Placental pericyte (primary cell): ENCODE results near the gene COL20A1.

DNA sequence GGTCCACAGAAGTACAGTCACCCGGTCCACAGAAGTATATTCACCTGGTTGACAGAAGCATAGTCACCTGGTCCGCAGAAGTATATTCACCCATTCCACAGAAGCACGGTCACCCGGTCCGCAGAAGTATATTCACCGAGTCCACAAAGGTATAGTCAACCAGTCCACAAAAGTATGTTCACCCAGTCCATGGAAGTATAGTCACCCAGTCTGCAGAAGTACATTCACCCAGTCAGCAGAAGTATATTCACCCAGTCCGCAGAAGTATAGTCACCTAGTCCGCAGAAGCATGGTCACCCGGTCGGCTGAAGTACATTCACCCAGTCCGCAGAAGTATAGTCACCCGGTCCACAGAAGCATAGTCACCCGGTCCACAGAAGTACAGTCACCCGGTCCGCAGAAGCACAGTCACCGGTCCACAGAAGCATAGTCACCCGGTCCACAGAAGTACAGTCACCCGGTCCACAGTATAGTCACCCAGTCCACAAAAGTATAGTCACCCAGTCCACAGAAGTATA is 8.9 kb downstream of the TCFL5 start:
- CAGE, long polyA plus RNA: no peak

- CAGE, long polyA plus RNA: no peak
Measured at GRCh38 chr20:62881502-62881935, 19.9 kb upstream of the TCFL5 start.

- CAGE, long polyA plus RNA: no peak
Measured at GRCh38 chr20:62900116-62901261, 25.8 kb downstream of the DIDO1 start.

GRCh38 chr20:62905810-62906634 is 20.3 kb downstream of the DIDO1 start:
- CAGE, long polyA plus RNA: no peak

DNA sequence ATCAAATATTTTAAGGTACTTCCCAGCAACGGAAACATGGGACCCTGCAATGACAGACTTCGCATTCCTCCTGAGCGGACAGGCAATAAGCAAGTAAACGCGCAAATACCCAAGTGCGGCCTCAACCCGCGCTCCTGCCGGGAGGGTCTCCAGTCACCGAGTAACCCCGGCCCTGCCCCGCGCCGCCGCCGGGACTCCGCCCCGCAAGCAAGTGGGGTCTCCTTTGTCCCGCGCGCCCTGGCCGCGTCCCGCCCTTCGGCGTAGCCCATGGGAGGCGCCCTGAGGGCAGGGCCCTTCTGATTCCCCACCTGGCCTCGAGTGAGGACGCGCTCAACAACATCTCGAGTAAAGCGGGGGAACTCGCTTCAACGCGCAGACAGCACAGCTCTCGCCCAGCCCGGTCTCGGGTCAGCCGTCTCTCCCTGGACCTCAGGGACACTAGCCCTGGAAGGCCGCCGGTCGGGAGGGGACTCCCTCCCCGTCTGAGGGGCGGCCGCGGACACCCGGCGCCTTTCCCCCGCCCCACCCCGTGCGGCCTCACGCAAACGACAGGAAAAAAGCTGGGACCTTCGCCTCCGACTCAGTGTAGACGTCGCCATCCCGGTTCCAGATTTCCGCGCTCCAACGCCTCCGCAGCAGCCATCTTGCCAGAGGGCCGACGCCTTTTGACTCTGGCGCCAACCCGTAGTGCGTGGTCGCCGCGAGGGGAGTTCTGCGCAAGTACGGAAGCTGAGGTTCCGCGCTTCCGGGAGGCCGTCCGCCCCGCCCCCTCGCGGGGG is 529 bp upstream of the GID8 start:
- CAGE, long polyA plus RNA: no peak

- CAGE, long polyA plus RNA: no peak
Measured at GRCh38 chr20:62946729-62946951, 5.9 kb upstream of the SLC17A9 start.

GRCh38 chr20:63064227-63064911 is 57.6 kb upstream of the BHLHE23 start:
- CAGE, long polyA plus RNA: no peak

DNA sequence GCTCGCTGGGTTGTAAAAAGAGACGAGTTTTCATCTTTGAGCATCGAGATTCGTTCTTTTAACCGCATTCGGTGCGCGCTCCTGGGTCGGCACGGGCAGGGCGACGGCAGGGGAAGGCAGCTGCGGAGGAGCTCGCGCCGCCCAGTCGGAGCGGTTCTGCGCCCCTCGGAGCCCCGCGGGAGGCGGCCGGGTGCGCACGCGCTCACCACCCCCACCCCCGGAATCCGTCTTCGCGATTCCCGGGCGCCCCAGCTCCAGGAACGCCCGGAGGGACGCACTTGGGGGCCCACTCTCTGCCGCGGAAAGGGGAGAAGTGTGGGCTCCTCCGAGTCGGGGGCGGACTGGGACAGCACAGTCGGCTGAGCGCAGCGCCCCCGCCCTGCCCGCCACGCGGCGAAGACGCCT is 37.9 kb downstream of the YTHDF1 start:
- CAGE, long polyA plus RNA: no peak

DNA sequence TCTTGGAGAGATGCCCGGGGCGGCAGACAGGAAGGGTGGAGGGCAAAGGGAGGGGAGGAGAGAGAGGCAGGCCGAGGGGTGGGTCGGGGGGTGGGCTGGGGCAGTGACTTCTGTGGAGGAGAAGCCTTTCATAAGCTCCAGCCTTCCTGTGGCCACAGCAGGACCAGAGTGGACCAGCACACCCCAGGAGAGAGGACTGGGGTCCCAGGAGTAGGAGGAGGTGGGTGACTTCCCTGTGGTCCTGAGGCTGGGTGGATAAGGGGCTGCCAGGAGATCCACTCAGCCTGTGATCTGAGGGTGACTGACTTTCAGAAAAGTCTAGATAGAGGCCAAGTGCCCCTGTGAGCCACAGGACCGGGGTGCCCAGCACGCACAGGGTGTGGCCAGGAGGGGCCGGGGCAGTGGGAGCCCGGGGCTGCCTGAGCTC is at the start of gene COL20A1:
TSS of gene COL20A1 (plus strand) at position 131 of the 427 bp plus-strand sequence.
- CAGE, long polyA plus RNA: no peak

GRCh38 chr20:63363779-63364073 is 2.6 kb upstream of the CHRNA4 start:
- CAGE, long polyA plus RNA: no peak

- CAGE, long polyA plus RNA: no peak
Measured at GRCh38 chr20:63416464-63417256, 55.5 kb upstream of the CHRNA4 start.

DNA sequence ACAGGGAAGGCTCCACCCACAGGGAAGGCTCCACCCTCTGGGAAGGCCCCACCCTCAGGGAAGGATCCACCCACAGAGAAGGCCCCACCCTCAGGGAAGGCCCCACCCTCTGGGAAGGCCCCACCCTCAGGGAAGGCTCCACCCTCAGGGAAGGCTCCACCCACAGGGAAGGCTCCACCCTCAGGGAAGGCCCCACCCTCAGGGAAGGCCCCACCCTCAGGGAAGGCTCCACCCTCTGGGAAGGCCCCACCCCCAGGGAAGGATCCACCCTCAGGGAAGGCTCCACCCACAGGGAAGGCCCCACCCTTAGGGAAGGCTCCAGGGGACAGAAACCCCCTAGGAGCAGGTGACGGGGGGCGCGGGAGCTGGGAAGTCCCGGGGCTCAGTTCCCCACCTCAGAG is 39.9 kb downstream of the KCNQ2 start:
- CAGE, long polyA plus RNA: no peak

DNA sequence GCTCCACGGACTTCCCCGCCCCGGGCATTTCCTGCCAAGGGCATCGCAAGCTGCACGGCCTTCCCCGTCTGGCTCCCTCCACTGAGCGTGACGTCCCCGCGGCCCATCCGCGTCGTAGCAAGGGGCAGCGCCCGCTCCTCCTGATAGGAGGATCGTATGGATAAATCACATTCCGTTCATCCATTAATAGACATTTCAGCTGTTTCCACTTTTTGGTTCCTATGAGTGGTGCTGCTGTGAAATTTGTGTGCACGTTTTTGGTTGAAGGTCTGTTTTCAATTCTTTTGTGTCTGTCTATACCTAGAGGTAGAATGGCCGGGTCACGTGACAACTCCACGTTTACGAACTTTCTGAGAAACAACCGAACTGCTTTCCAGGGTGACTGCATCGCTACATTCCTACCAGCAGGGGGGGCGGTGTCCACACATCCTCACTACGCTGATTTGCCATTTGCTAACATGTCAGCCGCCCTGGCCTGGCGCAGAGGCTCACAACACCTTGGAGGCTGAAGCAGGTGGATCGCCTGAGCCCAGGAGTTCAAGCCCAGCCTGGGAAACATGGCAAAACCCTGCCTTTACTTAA is 37.7 kb downstream of the KCNQ2 start:
- CAGE, long polyA plus RNA: no peak

DNA sequence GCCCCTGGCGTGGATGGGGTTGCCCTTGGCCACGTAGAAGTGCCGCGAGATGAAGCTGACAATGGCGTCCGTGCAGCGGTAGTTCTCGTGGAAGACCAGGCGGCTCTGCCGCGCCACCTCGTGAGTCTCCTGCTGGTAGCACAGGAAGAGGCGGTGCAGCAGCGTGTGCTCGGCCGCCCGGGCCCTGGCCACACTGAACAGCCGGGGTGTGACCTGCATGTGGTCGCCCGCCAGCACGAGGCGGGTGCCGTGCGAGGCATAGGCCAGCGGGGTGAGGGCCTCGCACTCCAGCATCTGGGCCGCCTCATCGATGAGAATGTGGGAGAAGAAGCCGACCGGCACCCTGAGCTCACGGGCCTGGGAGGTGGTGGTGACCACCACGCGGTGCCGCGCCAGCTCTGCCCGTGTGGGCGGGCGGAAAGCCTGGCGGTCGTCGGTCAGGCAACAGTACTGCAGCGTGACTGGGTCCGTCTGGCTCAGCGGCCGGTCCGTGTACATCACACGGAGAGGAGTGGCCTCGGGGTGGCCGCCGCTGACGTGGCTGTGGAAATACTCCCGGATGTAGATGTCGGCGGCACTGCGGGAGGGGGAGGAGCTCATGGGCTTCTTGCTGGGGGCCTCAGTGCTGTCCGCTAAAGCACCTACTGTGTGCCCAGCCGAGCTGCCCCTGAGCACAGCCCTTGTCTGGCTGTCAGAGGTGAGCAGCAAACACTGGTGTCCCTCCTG is 6.8 kb downstream of the HELZ2 start:
- CAGE, long polyA plus RNA: no peak

DNA sequence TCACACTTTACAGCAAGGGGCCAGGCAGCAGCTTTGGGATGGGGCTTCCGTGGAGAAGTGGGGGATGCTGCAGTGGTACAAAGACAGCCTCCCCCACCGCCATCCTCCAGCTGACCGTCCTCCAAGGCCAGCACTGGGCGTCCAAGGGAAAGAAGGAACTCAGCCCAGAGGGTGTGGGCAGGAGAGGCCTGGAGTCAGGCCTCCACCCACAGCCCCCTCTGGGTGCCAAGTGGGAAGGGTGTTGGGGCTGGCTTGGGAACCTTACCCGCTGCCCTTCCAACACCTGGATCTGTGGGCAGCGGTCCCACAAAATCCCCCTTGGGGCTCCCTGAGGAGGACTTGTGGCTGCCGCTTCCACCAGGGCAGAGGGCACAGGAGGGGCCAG is 13.1 kb downstream of the STMN3 start:
- CAGE, long polyA plus RNA: no peak

DNA sequence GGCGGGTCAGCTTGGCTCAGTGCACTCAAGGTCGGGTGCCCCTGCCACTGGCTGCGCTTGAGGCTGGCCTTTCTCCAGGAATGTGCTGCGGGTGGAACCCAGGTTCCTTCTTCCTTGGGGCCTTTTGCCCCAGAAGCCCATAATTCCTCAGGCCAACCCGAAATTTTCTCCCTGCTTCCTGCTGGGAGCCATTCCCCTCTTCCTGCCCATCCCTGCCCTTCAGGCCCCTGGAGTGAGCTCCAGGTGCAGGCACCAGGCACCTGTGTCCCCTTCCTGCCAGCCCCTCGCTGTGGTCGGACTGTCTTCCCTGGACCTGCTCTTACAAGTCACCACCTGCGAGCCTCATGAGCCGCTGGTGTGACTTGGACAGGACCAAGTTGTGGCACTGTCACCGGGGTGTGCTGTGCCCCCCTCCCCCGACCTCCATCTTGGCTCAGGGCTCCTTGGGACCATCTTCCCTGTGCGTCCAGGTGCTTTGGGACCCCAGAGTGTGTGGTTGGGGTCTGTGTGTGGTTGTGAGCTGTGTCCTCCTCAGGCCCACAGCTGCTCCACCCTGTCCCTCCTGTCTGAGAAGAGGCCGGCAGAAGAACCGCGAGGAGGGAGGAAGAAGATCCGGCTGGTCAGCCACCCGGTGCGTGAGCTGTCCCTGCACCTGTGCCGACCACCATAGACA is 5.1 kb upstream of the TNFRSF6B start:
- CAGE, long polyA plus RNA: no peak

GRCh38 chr20:63704081-63704807 is 3.5 kb downstream of the ARFRP1 start:
- CAGE, long polyA plus RNA: no peak

DNA sequence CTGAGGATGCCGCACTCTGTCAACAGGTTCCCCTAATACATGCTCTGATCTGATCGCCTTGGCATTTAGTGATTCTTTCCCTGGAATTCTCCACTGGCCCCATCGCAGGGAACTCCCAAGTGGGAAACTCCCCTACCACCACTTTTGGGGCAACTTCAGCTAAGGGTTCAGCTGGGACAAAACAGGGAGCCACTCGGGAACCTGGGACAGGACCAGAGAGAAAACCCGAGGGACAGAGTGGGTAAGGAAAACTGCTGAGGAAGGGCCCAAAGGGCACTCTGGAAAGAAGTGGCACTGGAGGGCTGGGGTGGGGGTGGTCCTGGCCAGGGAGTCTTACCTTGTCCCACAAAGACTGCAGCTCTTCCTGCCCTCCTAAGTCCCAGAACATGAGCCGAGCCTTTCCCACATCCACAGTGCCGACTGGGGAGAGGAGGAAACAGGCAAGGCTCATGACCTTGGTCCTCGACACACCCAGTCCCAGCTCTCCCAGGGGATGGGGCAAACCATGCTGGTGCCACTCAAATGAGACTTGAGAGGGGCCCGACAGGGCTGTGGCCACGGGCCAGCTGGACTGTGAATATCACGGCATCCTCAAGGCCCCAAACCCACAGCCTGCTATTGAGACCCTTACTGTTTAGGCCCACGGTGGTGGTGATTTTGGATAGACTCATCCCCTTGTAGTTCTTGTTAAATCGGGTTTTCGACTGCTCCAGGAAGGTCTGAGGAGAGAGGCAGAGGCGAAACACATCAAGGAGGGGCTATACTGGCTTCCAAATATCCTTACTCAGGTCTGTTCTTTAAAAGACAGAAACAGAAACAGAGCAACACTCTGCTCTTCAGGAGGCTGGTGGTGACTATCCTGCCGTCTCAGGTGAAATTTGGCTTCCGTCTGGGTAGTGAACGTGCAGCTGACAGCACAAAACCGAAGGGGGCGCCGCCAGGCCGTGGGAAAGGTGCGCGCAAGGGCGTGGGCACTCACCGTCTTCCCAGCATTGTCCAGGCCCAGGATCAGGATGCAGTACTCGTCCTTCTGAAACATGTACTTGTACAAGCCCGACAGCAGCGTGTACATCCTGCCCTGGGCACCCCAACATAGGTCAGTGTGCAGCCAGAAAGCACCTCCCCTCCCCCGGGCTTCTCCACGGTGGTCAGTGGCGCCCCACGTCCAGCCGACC is 1.4 kb downstream of the ARFRP1 start:
- CAGE, long polyA plus RNA: no peak

GRCh38 chr20:63735420-63736069 is 919 bp upstream of the LIME1 start:
- CAGE, long polyA plus RNA: no peak

DNA sequence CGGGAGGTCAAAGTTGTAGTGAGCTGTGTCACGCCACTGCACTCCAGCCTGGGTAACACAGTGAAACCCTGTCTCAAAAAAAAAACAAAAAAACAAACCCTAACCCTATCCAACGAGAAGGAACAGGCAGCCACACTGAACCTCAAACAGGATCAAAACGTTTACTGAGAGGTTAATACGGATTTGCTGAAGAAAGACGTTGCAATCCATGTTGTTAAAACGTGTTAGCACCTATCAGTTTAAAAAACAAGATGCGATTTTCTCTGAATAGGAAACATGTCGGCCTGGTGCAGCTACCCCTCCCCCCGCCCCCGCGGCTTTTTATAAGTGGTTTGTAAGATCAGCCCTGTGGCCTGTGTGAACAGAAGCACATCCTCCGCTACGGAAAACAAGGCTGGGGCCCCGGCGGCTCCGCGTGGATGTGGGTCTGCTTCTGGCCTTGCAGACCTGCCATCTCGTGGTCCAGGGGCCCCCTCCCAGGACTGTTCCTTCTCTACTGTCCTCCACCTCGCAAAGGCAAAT is 11.3 kb downstream of the SLC2A4RG start:
- CAGE, long polyA plus RNA: no peak